ENCODE measurements around a stretch of chr6.

DNA sequence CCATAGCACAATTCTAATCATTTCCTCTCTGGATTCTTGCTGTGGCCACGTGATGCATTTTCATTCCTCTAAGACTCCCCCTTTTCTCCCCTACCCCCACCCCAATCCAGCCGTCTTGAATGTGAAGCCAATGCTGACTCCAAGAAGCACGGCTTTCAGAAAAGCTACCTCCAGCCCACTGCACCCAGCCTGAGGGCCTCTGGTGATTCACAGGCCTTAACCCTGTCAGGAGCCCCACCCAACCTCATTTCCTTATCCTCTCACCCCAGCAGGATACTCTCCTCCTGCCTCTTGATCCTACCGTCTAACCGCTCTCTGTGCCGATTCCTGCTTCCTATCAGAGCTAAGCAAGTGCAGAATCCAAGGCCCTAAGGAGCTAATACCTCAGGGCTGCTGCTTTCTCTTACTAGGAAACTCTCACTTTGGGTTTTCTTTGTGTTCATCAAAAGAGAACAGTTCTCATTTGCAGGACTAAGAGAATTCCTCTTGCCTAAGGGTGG lies 47.3 kb downstream of the TRERF1 start:
- PRO-cap = no peak

- PRO-cap = no peak
Measured at GRCh38 chr6:42407195-42407760, 44.4 kb downstream of the TRERF1 start.

GRCh38 chr6:42443685-42444099 lies 8.0 kb downstream of the TRERF1 start:
- PRO-cap = no peak

- PRO-cap = no peak
Measured at GRCh38 chr6:42448443-42448825, 3.3 kb downstream of the TRERF1 start.

DNA sequence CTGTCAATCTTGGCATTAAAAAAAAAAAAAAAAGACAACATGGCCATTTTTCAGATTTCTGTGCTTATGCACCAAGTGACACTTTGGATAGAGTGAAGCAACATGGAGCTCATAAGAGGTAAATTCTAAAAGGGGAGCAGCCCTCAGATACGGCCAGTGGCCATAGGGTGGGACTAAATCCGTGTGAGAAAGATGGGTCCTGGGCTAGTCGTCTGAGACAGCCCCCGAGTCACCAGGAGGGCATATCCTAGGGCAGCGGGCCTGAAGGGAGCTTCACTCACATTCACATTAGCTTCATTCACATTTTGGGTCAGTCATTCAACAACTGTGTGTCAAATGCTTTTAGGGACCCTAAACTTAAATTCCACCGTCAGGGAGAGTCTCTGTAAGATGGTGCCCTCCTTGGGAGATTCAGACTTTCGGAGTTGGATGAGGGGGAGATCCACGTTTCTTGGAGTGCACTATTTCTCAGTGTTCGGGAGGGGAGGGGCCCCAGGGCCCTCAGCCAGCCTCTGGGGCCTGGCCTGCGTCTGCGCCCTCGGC lies 24.5 kb downstream of the PRPH2 start:
- PRO-cap = no peak

DNA sequence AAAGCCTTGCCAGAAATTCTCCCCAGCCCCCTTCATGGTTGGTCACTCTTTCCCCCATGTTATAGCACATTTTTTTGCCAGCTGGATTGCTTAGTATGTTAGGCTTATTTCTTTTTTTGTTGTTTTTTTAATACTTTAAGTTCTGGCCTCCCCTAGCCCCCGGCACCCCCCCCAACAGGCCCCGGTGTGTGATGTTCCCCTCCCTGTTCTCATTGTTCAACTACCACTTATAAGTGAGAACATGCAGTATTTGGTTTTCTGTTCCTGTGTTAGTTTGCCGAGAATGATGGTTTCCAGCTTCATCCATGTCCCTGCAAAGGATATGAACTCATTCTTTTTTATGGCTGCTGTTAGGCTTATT lies 27.1 kb downstream of the BICRAL start:
- PRO-cap = no peak

DNA sequence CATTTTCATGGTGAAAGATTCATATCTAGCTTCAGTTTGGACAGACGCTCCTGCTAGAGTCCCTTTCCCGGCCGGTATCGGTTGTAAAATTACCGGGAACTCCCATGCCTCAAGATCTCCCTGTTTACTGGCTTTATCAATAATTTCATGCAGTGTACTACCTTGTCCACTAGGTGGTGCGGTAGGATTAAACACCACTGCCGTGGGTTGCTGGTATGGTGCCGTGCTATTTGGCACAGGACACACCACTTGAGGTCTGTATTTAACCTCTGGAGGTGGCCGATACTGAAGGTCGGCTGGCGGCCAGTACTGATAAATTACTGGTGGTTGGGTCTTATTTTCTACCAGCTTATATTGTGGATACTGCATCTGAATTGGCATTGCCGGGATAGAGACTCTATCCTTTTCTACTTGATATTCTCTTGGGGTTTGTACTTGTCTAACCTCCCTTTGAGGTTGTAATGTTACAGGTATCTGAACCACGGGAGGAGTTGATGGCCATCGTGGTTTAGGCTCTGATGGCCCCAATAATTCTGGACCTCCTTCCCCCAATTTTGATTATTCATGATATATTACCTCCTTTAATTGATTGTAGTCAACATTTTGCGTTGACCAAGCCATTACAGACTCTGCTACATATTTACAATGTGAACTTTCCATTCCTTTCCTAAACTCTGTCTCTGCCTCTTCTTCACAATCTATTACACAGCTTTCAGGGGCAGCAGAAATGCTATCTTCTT lies 11.0 kb upstream of the C6orf226 start:
- PRO-cap = no peak

DNA sequence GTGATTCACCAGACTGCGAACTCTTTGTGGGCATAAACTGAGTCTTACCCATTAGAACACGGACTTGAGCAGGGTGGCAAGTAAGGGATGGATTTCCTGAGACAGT lies 733 bp upstream of the PPP2R5D start:
- PRO-cap = no peak

DNA sequence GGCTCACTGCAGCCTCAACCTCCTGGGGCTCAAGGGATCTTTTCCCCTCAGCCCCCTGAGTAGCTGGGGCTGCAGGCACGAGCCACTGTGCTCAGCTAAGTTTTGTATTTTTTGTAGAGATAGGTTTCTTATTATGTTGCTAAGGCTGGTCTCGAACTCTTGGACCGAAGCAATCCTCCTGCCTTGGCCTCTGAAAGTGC lies 10.7 kb downstream of the PPP2R5D start:
- PRO-cap = no peak

- PRO-cap = no peak
Measured at GRCh38 chr6:43052366-43053205, 1.1 kb downstream of the CUL7 start.

- PRO-cap = no peak
Measured at GRCh38 chr6:43059112-43059315, 220 bp downstream of the MRPL2 start.

GRCh38 chr6:43129437-43130089 lies 41.5 kb upstream of the SRF start:
- PRO-cap = no peak

DNA sequence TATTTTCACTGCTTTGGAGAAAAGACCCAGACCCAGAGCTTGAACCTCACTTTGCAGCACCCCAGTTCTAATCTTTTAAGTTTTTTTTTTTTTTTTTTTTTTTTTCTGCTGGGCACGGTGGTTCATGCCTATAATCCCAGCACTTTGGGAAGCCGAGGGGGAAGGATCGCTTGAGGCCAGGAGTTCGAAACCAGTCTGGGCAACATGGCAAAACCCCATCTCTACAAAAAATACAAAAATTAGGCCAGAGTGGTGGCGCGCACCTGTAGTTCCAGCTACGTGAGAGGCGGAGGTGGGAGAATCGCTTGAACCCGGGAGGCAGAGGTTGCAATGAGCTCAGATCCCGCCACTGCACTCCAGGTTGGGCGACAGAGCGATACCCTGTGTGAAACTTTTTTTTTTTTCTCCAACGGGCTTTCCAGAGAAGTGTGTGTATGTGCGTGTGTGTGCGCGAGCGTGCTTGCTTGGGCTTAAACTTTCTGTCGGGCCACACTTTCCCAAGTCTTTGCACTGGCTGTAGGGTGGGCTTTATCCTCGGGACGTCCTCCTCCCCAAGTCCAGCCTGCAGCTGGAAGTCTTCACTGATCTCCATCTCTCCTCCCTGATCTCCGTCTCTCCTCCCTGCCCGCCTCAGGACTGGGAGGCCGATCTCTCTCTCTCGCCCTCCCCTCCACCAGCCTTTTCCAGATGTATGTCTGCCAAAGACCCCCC lies 1.0 kb upstream of the SRF start:
- PRO-cap = no peak

DNA sequence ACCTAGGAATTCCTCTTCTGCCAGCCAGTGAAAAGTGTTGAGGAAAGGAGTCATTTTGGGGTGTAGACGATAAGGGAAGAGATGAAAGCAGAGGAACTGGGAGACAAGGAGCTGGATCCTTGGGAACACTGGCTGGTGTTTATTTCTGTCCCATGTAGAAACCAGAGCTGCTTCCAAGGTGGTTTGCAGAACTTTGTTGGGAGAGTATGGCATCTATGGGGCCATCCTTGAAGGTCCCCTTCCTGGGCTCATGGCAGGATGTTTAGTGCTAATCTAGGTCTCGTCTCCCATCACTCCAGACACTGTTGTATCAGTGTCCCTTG lies 1.8 kb downstream of the SRF start:
- PRO-cap = bidirectional peak, plus-strand start at position 98 of the sequence, minus-strand start outside the sequence

- PRO-cap = no peak
Measured at GRCh38 chr6:43181013-43181748, 815 bp upstream of the CUL9 start.

DNA sequence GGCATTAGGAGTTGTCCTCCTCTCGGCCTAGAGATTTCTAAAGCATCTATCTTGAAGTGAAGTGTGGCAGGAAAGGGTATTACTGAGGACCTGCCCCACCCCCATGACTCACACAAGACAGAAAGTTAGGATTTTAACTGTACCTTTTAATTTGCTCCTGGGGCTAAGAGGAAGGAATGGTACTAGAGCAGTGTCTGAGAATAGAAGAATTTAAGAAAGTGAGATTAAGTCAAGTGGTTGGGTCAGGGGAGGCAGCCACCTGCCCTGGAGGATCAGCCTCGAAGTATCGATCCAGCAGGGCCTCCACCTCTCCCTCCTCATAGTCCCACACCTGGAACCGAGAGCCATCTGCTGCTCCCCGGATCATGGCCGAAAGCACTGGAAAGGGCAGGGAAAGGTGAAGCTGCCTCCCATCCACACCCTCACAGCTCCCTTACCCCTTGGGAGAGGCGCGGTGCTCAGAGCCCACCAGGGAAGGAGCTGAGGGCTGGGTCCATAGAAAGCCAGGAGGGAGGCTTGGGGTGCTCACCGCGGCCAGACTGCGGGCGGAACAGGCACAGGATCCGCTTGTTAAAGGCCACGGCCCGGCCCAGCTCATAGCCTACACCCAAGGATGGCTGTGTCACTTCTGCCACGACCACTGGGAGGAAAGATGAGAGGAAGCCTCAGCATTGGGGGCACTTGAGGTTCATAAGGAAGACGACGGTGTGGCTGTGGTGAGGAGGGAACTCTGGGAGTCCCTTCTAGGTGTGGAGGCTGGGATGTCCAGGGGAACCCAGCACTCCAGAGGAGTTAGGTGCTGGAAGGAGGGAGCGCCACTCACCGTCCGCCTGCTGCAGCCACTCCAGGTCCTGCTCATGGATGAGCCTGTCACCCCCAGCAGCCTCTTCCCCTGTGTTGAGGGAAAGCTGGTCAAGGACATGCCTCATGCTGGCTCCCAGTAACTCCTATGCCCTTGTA lies 3.5 kb downstream of the DNPH1 start:
- PRO-cap = no peak

DNA sequence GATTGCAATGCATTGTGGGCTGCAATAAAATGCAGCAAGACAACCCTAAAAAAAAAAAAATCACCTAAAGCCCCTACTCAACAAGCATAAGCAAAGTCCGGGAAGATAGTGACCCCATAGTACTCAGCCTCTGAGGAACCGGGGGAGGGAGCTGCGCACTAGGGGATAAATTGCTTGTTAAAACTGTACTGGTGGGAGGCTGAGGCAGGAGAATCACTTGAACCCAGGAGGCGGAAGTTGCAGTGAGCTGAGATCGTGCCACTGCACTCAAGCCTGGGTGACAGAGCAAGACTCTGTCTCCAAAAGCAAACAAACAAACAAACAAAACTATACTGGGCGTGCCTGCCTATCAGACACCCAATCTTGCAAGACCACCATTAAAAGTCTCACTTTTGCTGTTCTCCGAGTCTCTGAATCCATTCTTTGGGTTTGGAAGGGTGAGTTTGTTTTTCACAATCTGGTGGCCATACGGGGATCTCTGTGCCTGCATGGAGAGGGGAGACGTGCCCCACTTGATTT lies 21.7 kb upstream of the ZNF318 start:
- PRO-cap = no peak

DNA sequence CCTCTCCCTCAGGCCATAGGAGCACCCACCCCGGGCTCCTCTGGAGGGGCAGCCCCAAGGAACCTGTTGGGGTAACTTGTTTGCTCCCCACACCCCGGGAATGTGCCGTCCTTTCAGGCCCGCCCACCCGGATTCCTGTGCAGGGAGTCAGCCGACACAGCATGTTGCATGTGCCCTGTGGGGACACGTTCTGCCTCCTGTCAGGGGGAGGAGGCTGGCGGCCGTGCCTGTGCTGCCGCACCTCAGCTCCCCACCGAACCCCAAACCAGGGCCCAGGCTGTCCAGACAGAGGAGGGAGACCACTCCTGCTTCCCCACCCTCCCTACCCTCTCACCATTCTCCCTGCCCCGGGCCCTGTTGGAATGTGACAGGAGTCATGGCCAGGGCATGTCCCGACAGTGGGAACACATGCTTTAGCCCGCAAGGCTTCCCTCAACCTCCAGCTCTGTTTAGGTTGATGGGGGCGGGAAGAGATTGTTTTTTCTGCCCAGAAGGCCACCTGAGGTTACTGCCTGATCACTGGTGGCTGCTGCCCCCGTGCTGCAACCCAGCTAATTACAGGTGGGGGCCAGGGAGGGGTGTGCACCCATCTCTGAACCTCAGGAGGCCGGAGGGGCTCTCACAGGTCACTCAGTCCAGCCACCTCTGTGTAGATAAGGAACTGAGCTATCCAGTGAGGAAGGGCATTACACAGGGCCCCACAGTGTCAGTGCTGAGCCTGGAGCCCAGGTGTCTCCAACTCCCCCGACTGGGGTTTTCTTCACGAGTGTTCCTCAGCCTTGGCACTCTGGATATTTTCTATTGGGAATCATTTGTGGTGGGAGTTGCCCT lies 13.6 kb downstream of the LRRC73 start:
- PRO-cap = no peak

- PRO-cap = no peak
Measured at GRCh38 chr6:43570712-43571452, 5.0 kb downstream of the XPO5 start.

DNA sequence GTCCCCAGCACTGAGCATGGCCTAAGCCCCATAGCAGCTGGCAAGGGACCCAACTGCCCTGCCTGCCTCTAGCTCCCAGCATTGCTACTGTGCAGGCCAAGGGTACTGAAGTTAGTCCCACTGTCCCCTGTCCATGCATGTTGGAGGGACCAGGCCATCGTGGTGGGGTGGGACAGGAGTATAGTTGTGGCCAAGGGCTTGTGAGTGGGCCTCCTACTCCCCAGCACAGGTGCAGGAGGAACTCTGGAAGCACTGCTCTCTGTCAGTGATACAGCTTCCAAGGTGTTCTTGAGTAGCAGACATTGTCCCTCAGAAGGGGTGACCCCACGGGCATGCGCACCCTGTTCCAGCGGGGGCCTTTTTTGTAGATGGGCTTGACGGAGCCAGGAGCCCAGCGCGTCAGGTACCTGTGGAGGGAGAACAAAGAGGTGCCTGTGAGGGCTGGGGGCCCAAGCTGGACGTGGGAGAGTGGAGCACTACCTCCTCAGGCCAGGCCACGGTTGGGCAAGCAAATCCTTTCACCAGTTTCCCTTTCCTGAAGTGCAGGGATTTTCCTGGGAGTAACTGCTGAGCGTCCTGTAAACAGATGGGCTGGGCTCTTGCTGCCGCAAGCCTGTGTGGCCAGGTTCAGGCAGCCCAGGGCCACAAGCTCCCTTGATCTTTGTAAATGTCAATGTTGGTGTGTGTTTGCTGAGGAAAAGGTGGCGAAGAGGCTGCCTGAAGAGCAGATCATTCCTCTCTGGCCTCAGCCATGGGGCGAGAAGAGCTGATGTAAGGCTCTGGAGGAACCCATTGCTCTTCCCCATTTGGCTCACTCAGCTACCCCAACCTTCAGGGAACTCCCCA lies 15.9 kb downstream of the MRPS18A start:
- PRO-cap = no peak